Placental pericyte (primary cell): ENCODE results near the genes RBL1 and BLCAP.

GRCh38 chr20:36944209-36944716 is 7.2 kb downstream of the SAMHD1 start:
- CAGE, long polyA plus RNA: no peak

- CAGE, long polyA plus RNA: no peak
Observed at GRCh38 chr20:36950524-36950979, 956 bp downstream of the SAMHD1 start.

DNA sequence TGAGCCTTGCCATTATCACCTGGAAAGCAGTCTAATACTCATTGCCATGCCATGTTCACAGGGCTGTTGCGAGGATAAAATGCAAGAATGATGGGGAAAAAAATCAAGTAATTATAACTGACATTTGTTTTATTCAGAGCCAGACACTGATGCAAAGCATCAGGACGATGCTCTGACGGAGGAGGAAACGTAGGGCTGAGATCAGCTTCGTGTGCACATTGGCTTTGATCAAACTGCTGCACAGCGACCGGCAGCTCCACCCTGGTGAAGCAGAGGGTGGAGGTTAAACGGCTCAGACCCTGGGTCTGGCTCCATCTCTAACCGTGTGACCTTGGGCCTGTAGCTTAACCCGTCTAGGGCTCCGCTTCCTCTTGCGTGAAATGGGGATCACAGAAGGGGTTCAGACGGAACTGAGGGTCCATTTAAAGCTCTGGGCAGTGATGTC is 796 bp downstream of the RBL1 start:
- CAGE, long polyA plus RNA: no peak

DNA sequence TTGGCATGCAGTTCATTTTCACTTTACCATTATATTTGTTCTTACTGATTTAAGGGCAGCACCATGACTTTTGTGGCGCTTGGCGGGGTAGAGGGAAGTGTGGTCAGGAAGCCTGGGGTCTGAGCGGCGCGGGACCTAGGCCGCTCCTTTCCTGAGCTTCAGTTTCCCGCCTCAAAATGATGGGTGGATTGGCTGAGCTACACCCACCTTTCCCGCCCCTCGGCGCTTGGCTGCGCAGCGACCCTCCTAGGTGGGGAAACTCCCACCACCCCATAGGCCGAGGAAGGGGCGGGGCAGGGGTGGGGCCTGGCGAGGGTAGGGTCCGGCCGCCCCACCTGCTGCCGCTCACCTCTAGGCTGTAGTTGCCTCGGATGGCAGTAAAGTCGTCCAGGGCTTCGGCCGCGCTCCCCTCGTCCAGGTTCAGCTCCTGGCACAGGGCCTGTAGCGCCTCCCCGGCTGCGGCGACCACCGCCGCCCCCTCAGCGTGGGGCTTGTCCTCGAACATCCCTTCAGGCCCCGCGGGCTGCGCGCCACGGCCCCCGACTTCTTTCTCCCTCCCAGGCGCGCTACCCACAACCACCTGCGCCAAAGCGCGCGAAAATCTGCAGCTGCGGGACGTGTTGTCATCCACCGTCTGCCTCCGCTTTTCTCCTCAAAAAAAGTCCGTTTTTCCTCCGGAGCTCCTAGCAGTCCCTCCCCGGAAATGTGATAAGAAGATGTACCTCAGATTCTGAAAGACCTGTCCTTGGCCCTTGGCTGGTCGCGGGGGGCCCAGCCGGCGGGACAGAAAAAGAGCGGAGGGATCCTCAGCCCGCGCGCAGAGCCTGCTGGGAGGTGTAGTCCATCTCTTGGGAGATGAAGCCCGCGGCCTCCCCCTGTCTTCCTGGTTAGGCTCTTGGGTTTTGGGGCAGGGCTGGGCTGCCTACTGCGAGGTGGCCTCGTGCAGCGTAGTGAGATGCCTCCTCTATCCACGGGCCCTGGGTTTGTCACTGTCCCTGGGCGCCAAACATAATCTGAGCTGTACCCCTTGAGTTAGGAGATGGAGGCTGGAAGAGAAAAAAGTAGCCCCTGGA is at the start of gene RBL1:
Gene RBL1 (minus strand): TSS at position 574 of the 1,073 bp plus-strand sequence.
- CAGE, long polyA plus RNA: no peak

- CAGE, long polyA plus RNA: no peak
Observed at GRCh38 chr20:37270928-37271693, 9.5 kb upstream of the GHRH start.

DNA sequence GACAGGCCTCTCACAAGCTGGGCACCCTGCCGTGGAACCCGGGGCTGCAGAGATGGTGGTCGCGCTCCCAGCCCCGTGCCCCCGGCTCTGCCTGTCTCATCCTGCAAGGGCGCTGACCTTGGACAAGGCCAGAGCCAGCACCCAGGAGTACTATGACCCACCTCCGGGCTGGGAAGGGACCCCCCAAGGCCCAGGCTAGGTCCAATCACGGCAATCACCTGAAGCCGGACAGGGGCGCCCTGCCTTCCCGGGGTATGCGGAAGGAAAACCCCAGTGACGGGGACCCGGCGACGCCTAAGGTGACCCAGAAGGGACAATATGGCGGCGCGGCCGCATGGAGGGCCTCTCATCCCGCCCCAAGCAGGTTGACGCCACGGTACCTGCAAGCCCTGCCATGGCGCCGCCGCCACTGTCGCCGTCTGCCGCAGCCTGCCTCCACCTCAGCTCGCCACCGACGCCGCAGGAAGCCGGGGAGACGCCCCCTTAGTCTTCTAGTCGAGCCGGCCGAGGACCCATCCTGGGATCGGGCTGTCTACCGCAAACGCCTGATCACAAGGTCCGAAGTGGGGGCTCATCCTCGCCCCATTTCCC is at the start of gene BLCAP:
Gene BLCAP (minus strand): TSS at position 464 of the 591 bp plus-strand sequence.
- CAGE, long polyA plus RNA: start-site peak on the minus strand centred at position 461 of the sequence, 17 bp wide, 212 and 71 reads in 2 replicates

GRCh38 chr20:37823340-37824128 is 79.4 kb upstream of the VSTM2L start:
- CAGE, long polyA plus RNA: no peak

- CAGE, long polyA plus RNA: no peak
Observed at GRCh38 chr20:37914605-37915591, 12.0 kb downstream of the VSTM2L start.

DNA sequence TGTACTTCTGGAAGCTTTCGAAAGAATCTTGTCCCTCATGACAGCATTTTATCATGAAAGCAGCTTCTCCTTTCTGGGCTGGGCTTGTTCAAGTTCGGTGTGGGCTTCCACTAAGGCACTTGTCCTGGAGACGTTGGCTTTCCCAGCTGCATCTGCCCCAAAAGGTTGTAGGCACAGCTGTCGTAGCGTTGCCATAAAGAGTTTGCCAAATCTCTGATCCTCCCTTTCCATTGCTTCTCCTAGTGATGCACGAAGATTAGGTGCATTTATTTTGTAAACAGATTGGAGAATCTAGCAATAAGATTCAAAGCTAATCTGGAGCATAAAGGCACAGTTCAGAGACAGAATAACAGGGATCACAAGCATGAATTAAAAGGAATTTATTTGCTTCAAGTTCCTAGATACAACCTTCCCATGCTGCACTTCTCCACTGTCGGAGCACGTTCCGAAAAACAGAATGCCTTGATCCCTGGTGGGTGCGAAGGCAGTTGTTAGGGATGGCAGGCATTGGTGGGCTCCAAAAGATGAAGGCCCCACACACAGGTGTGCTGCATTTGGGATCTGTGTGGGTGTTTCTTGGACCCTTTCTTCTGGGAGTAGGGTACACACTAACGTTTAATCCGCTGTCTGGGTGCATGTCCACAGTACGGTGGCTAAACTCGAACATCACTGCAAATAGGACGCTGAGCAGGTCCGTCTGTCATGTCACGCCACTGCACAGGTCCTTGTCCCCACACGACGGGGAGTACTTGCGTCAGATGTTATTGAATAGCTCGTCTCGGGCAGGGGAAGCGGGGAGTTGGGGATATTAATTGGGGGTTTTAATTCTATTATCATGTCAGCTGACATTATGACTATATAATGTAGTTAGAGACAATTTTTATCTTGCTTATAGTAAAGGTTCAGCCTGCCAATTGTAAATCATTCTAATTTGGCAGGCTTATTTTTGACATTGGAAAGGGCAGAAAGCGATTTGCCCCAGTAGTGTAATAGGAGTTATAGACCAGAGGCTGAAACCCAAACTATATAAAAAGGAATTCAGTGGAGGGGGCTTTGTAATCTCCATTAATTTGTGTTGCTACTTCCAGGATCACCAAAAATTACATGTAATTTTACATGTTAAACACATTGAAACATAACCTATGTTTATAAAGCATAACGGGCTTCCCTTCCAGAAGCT is 57.0 kb downstream of the RPRD1B start:
- CAGE, long polyA plus RNA: no peak

GRCh38 chr20:38141039-38141432 is 24.0 kb downstream of the TGM2 start:
- CAGE, long polyA plus RNA: no peak

DNA sequence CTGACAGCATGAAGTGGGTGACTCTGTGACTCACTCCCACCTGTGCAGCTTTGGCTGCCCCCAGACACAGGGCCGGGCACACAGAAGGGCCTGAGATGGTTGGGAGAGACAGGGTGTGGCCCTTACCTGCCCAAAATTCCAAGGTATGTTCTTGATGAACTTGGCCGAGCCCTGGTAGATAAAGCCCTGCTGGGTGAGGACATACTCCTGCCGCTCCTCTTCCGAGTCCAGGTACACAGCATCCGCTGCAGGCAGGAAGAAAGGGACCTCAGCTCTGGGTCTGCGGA is 14.3 kb downstream of the TGM2 start:
- CAGE, long polyA plus RNA: no peak

- CAGE, long polyA plus RNA: no peak
Observed at GRCh38 chr20:38357579-38358005, 11.3 kb downstream of the LBP start.

GRCh38 chr20:38577264-38577636 is 3.7 kb upstream of the ADIG start:
- CAGE, long polyA plus RNA: no peak

DNA sequence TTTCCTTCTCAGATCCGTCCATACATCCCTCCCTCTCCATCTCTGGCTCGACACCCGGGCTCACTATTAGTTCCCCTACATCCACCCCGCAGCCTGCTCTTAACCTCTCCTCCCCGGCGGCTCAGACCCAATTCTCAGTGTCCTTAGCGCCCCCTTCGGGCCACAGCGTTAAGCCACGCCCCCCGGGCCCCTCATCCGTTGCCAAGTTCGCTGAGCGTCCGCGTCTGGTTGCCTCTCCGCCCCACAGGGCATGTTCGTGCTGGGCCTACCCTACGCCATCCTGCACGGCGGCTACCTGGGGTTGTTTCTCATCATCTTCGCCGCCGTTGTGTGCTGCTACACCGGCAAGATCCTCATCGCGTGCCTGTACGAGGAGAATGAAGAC is 2.9 kb downstream of the SLC32A1 start:
- CAGE, long polyA plus RNA: no peak

DNA sequence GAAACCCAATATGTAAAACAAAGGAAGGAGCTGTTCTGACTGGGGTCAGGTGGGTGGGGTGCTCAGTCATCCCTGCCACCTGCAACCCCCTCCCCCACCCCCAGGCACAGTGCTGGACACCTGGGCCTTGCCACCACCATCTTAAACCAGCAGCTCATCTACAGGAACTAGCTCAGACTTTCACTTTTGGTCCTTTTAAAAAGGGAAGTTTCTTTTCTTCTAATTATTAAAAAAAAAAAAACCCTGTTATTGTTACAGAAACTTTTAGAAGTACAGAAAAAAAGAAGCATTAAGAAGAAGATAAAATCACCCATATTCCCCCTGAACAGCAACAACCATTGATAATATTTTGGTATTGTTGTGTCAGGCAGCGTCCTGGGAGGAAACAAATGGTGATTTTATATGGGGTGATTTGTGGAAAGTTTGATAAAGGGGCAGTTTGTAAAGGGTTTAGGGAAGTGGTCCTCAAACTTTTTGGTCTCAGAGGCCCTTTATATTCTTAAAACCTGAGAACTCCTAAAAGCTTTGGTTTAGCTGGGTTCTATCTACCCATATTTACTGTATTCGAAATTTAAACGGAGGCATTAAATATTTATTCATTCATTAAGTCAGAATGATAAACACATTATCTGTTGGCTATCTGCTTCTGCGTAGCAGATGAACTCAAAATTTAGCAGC is 37.2 kb downstream of the PPP1R16B start:
- CAGE, long polyA plus RNA: no peak

DNA sequence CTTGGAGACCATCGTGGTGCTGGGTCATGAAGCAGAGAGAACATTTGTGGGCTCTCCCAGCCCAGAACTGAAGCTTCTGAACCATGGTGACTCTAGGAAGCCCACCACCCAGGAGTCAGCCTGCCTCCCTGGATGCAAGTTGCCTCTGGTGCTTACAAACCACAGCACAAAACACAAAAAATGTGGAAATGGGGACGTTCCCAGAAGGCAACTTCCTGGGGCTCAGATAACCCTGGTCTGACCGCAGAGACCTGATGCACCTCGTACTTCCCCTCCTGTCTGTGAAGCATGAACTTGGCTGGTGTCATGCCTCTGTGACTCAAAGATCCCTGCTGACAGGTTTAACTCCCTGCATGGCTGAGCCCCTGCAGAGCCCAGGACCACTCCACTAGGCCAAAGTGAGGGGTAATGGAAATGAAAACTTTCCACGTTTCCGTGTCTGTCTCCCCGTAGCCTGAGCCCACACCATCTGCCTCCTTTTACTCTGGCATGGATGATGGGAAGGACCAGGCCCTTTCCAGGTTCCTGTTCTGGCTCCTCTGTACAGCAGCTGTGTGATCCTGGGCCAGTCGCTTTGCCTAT is 57.6 kb downstream of the PPP1R16B start:
- CAGE, long polyA plus RNA: no peak

DNA sequence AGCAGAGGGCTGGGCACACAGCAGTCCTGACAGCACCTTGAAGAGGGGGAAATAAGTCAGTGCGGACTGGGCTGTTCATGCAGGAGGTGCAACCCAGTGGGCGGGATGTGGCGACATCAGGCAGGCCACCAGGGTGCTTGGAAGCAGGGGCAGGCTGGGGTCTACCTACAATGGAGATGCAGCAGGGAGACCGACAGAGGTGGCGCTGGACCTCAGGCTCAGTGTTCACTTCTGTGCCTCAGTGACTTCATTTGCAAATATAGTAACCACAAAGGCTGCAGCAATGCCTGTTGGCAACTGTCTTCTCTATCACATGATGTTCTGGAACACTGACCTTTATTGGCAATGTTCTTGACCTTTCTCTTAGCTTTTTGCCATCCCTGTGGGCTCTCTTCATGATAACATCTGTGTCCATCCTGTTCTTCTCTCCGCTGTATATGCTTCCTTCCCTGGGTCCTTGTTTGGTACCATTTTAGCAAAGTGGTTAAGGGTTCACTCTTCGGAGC is 44.7 kb upstream of the FAM83D start:
- CAGE, long polyA plus RNA: no peak

GRCh38 chr20:38970187-38970435 is 8.0 kb downstream of the DHX35 start:
- CAGE, long polyA plus RNA: no peak

GRCh38 chr20:38985486-38986371 is 23.6 kb downstream of the DHX35 start:
- CAGE, long polyA plus RNA: no peak

DNA sequence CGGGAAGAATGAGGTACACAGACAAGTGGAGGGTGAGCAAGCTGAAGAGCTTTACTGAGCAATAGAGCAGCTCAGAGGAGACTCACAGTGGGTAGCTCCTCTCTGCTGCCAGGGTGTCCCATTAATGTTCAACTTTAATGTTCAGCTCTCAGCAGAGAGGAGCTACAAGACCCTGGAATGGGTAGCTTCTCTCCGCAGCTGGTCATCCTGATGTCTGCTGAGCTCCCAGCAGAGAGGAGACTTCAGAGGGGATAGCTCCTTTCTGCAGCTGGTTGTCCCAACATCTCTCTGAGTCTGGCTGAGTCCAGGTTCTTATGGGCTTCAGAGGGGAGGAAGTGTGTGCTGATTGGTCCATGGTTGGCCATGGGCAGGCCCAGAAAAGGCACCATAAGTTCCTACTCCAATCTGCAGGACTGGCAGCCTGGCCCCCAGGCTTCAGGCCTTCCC is 21.9 kb upstream of the TOP1 start:
- CAGE, long polyA plus RNA: no peak